Type B pancreatic cell (in vitro differentiated cells): ENCODE data around the genes RHCG, ZNF710 and NGRN.

- PRO-cap = no peak
Measured at GRCh38 chr15:89320789-89322068, 13.4 kb downstream of the POLG start.

GRCh38 chr15:89325244-89325770, 9.3 kb downstream of the POLG start:
- PRO-cap = no peak

- PRO-cap = no peak
Measured at GRCh38 chr15:89330154-89330450, 4.5 kb downstream of the POLG start.

DNA sequence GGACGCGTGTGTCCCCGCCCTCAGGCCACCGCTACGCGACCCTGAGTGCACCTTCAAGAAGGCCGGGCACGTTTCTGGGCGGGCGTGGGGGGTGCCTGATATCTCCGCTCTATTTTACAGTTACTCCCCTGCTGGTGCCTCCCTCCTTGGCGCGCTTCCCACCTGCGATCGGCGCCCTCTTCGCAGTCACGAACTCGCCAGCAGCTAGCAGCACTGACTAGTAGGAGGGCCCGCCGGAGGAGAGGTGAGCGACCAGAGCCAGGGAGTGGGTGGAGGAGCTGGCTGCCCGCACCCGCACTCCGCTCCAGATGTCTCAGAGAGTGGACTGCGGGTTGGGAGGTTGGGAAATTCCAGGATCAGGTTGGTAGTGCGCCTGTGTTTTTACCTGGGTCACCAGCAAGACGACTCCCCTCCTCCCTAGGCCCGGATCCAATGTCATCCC, 43.3 kb upstream of the POLG start:
- PRO-cap = no peak

DNA sequence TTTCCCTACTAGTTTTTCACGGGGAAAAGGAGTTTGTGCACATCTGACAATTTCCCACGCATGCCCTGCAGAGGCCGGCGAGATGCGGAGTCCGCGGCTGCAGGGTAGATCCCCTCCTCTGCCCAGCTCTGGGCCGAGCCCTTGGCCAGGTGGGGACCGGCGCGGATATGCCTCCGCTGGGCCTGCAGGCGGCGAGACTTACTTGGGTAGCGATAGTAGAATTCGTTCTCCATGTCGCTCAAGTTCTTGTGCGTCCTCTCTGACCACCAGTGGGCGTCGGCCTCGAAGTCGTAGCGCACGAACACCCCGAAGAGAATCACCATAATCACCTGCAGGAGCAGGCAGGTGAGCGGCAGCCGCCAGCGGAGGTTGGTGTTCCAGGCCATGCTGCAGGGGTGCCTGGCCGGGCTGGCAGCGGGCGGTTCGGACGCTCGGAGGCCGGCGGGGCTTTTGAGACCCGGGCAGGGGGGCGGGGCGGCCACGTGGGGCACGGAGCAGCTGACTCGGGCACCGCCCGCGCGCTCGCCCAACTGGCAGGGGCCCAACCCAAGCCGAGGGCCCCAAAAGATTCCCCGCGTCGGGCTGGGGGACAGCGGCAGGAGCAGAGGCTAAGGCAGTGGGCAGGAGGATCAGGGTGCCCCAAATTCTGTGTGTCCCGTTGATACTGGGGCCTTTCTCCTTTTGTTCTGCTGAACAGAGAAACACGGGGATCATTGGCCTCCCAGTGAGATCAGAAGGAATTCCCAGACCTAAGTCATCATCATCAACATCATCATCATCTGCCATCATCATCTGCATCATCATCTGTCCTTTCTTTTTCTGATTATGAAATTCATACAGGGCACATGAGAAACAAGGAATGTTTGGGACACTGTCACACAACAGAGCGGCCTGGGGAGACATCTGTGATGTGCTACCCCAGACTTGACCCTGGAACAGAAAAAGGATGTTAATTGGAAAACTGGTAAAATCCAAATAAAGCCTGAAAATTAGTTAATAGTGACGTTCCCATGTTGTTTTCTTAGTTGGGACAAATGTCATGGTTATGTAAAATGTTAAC, at the start of gene RHCG:
RHCG (minus strand) TSS at position 425 of the 1,060 bp plus-strand sequence.
- PRO-cap = unidirectional peak, plus-strand start at position 322 of the sequence; unidirectional peak, plus-strand start at position 344 of the sequence

DNA sequence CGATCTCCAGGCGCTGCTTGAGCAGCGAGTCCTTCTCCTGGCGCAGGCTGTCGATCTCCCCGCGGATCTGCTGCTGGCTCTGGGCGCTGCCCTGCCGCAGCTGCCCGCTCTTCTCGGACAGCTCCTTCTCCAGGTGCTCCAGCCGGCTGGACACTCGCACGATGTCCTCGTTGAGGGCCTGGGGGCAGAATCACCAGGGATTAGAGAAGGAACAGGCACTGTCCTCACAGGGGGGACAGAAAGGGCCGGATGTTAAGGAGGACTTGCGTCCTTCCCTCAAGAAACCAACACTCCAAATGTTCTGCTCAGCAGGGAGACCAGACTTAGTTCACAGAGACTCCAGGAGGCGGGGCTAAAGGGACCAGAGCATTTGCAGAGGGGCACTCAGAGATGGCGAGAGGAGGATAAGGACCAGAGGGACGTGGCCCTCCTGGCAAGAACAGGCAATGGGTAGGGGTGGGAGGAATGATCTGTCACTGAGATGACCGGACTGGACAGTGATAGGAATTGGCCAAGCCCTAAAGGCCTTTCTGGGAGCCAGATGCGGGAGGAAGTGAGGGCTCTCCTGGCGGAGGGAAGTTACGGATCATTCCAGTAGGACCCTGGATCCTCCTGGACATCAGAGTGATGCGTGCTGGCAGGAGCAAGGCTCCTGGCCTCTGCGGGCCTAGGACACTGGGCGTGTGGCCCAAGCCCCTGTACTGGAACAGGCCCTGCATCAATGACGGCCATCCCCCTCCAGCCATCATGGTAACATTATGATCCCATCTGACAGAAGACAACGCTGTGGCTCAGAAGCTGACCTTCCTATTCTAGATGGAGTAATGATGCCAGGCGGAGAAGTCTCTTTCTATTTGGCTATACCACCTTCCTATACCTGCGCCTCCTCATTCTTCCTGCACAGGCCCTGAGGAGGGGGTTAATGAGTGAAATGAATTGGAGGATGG, 23.5 kb downstream of the KIF7 start:
- PRO-cap = no peak

- PRO-cap = no peak
Measured at GRCh38 chr15:89670863-89671338, 8.3 kb downstream of the PLIN1 start.

DNA sequence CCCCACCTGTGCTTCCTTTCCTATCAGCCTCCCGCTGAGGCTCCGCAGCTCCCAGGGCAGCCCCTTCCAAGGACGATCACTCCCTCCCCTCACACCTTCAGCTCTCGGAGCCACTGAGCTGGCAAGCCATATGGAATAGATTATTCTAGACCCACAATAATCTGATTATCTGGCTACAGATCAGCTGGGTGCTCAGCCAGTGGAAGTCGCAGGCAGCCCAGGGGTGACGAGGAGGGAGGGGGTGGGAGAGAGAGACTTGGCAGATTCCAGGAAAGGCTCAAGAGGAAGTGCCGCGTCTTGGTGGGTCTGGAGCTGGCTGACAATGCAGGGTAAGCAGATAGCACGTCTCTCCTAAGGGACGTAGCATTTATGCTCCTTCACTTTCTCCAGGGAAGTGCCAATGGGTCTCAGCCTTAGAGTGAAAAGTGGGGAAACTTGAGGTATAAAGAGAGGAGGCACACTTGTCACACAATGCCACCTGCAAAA, 9.3 kb upstream of the MESP1 start:
- PRO-cap = no peak

GRCh38 chr15:89820547-89821127, 6.0 kb upstream of the ANPEP start:
- PRO-cap = no peak

DNA sequence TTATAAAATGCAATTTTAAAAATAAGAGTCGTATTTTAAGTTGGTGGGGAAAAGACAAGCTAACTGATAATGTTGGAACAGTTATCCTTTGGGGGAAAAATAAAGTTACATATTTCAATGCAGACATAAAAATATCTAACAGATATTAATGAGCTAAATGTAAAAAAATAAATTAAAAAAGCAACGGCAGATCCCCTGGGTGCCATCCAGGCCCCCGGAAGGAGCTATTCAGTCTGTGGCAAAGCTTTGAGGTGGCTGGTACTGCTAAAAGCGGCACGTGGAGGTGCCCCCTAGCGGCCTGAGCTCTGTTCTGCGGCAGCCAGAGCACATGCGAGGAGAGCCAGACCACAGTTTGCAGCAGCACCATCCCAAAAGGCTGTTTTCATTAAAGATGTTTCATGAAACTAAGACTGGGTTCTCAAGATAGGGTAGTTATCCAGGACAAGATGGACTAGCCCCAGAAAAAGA, 18.9 kb downstream of the AP3S2 start:
- PRO-cap = no peak

- PRO-cap = no peak
Measured at GRCh38 chr15:89910856-89911678, 1.7 kb downstream of the ARPIN start.

- PRO-cap = bidirectional peak, plus-strand start at chr15:90001476, minus-strand start at chr15:90001390
Measured at GRCh38 chr15:90000991-90001562, at the start of gene ZNF710. Gene ZNF710 (plus strand): TSS chr15:90001324.

DNA sequence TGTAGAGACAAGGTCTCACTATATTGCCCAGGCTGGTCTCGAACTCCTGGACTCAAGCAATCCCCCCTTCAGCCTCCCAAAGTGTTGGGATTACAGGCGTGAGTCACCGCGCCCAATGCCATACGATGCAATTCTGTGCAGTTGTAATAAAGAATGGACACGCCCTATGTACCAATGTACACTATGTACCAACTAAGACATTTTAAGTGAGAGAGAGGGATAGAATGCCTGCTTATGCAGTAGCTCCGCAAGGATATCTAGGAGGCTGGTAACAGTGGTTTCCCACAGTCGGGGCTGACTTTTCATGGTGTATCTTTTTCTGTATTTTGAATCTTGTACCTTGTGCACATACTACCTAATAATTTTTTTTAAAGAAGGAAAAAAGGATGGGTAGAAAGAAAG, 14.7 kb downstream of the ZNF710 start:
- PRO-cap = no peak

GRCh38 chr15:90037016-90038006, 36.2 kb downstream of the ZNF710 start:
- PRO-cap = no peak

DNA sequence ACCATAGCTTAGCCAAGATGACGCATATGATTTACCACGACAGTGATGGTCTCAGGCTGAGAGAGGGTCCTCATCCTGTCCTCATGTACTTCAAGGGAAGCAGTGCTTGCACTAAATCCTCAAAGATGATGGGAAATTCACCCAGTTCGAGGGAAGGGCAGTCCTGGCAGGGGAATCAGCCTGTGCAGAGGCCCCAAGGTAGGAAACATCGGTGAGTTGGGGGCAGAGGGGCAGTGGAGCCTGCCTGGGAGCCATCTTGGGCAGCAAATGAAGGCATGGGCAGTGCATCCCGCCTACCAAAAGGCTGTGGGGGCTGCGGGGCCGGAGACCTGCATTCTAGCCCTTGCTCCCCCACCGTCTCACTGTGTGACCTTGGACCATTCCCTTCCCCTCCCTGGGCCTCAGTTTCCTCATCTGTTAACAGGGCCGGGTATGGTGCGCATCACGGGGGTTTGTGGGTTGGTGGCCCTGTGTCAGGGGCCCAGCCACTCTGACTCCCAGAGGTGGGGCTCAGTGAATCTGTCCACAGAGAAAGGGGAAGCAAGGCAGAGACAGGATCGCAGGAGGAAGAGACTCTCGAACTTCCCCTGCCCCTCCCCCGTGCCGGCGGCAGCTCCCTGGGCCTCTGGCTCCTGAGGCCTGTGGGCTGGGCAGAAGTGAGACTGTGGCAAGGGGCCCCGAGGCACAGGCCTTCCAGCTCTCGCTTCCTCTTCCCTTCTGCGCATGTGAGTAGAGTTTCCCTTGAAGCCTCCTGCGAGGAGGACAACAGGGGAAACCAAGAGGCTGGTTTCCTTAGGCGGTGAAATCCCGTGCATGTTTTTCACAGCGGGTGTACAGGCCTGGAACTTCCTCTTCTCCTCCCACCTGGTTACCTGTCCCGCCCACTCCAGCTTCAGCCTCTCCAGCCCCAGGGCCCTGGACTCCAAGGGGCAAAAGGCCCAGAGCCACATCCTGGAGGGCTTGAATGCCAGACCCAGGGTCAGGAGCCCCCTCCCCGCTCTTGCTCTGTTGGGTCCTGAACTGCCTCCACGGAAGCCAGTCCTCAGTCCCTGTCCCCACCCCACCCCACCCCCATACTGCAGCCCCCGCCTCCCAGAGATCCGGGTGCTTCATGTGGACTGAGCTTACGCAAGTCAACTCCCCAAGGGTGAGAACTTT, 42.8 kb downstream of the IDH2 start:
- PRO-cap = no peak

DNA sequence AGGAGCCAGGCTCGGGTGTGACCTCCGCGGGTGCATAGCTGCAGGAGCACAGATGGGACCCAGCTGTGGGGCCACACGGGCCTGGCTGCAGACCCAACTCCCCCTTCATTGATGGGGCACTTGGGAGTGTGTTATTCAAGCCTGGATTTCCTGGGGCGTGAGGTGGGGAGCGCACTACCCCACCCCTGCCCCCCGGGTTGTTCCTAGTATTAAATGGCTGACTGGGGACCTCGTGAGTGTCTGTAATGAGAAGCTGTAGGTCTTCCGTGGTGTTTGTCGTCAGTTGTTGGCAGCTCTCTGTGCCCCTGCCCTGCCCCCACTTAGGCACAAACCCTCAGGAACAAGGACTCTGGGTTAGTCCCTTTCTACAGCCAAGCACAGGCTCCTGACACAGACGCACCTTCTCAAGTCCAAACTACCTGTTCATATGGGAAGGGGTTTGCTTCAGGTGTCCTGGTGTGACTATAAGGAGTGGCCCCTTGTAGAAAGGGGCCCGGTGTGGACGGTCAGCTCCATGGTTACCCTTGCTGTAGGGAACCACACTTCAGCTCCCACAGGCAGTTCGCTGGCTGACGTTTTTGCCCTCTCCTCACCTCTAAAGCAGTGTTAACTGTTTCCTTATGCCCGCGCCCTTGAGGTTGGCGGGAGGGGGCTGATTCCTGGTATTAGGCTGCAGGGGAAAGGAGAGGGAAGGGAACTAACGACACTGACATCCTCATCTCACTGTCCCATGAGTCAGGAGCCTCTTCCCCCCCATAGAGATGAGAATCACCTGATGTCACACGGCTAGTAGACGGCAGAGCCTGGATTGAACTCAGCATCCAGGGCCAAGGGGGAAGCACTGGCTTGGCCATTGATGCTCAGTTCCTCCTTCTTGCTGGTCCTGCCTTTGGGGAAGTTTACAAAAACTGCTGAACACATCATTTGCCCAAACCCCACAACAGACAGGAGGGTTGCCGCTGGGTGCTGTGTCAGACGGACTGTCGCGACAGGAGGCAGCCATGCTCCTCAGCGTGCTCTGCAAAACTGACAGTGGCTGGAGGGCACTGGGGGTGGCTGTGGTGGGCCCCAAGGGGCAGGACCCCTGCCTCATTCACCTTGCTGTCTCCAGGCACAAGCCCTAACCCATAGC, 38.7 kb downstream of the IDH2 start:
- PRO-cap = unidirectional peak, plus-strand start at position 471 of the sequence

DNA sequence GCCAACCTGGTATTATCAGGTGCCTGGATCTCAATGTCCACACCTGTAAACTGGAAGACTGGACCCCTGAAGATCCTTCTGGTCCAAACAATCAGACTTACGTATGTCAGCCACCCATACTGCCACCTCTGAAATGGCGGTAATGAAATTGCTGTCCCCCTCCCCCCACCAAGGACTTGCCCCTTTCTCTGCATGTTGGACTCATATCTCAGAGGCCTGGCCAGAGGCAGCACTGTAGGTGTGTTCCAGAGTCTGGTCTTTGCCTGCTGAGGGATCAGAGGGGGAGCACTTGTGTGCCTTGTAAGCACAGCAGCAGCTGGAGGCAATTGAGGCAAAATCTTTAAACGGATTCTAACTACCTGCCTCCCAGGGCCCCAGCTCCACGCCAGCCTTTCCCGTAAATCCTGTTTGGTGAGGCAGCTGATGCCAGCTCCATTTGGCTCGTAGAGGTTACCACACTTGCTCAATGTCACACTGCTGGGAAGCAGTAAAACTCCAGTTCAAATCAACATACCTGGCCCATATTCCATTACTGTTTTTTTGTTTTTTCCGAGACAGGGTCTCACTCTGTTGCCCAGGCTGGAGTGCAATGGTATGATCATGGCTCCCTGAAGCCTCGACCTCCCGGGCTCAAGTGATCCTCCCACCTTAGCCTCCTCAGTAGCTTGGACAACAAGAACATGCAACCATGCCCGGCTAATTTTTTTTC, 2.3 kb upstream of the IDH2 start:
- PRO-cap = unidirectional peak, minus-strand start at position 328 of the sequence

DNA sequence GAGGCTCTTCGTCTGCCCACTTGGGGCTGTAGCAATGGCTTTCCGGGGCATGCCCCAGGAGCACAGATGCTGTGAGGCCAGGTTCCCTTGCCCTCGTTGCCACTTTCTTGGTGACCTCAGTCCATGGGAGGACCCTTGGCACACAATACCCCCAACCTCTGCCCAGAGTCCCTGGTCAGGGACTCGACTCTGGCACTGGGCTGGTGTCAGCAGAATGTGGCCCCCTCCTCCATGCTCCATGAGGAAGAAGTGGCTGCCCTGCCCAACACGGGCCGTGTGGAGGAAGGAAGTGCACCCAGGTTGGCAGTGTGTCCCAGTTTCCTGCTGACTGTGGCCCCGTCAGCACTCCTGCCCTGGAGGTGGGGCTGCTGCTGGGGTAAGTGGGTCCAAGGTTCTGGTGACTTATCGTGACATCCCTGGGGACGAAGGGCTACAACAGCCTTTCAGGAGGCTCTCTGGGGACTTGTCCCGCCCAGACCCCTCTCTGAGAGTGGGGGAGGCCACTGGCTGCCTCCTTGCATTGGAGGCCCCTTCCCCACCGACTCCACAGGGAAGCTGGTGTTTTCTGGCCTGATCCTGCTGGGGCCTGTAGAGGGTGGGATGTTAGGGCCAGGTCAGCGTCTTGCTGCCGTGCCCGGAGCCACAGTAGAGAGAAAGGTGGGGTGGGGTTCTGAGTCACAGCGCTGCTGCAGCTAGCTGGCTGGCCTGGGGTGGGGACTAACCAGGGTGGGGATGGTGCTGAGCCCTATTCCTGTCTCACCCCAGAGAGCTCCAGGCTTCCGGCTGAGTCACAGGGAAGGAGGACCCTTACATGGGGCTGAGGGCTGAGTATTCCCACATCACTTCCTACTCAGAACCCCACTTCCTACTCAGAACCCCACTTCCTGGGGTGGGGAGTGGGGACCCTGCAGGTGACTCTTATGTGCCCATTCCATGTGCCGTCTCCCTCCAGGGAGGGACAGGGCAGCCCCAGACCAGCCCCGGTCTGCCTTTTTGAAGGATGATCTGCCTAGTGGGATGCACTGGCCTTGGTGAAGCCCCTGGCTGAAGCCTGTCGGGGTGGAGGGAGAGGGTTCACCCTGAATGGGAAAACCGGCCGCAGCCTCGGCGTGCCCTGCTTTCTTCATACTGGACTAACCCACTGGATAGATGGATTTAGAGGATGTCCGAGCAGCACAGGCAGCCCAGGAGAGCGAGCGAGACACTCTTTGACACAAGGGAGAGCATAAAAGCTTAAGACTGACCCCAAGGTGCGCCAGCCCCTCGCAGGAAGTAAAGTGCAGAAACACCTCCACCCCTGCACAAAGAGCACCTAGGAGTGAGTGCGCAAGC, 10.6 kb downstream of the SEMA4B start:
- PRO-cap = no peak

DNA sequence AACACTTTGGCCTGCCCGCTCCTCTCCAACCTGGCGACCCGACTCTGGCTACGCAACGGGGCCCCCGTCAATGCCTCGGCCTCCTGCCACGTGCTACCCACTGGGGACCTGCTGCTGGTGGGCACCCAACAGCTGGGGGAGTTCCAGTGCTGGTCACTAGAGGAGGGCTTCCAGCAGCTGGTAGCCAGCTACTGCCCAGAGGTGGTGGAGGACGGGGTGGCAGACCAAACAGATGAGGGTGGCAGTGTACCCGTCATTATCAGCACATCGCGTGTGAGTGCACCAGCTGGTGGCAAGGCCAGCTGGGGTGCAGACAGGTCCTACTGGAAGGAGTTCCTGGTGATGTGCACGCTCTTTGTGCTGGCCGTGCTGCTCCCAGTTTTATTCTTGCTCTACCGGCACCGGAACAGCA, 5.8 kb downstream of the CIB1 start:
- PRO-cap = no peak

GRCh38 chr15:90265446-90266556, at the start of gene NGRN:
Gene NGRN (plus strand): TSS chr15:90265672.
- PRO-cap = bidirectional peak, plus-strand start at chr15:90265693, minus-strand start at chr15:90265645; bidirectional peak, plus-strand start at chr15:90265988, minus-strand start at chr15:90265905